Neuron (in vitro differentiated cells): ENCODE measurements around a stretch of chr7.

GRCh38 chr7:99092232-99092780, 51.6 kb downstream of the SMURF1 start:
- PRO-cap = no peak

DNA sequence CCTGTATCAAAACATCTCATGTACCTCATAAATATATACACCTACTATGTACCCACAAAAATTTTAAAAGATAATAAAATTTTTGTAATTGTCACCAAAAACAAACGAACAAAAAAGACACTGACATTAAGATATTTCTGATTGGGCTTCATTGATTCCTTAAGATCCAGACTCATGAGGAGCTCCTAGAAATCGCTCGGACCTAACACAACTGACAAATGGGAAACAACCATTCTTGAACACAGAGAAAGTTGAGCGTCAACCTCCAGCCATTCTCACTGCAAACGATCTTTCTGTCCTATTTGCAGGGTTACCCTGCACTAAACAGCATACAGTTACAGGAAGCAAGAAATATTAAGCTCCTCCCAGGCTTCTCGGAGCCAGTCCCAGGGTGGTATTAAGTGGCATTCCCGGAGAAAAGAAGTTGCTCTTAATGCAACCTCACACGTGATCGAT, 36.5 kb downstream of the SMURF1 start:
- PRO-cap = no peak

DNA sequence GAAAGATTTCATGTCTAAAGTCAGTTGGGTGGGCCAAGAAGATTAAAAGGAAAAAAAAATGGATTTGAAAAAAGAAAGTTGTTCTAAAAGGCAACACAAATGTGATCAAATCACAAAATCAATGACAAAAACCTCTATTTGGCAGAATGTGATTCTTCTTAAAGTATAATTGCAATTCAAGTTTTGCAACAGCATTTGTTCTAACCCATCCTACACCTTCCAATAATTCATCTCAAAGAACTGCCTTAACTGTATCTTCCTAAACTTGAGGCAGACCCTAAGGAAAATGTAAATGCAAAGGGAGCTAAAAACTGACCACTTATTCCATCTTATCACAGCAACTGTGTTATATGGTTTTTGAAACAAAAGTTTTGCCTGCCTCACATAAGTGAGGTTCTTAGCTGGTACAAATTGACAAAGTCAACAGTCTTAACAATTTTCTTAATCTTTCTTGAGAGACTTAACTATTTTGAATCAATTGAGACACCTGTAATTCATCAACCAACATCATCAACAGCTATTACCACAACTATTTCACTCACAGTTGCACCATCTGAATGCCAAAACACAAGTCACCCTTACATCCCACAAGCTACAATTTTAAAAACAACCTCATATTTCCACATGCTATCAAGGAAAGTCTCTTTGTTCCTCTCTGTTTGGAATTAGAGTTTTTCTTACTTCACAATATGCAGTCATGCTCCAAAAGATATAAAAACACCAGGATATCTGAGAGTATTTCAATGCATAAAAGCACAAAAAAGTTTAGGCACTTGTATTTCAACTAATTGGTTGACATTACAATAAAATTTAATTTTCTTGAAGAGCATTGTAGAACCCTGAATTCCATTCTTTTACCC, 5.0 kb downstream of the SMURF1 start:
- PRO-cap = no peak

GRCh38 chr7:99141652-99142849, 1.9 kb downstream of the SMURF1 start:
- PRO-cap = no peak

DNA sequence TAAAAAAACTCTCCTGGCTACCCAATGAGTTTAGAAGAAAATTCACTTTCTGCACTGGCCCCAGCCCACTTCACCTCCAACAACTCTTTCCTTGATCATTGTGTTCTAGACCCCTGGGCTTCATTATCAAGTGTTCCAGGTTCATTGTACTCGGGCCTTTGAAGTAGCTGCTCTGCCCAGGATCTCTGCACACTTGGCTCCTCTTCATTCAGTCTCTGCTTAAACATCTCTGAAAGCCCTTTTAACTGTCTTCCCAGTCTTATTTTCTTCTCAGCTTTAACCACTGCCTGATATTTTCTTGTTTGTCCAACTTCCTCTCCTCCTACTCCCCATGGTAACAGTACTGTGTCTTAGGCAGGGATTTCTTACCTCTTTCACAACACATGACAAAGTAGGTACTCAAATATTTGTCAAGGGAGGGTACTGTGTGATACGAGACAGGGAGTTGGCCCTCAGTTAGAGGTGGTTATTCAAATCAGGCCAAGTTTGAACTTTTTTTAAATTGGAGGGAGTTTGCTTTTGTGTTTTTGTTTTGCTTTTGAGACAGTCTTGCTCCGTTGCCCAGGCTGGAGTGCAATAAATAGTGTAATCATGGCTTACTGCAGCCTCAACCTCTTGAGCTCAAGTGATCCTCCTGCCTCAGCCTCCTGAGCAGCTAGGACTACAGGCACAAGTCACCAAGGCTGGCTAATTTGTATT, 2.3 kb upstream of the KPNA7 start:
- PRO-cap = no peak

DNA sequence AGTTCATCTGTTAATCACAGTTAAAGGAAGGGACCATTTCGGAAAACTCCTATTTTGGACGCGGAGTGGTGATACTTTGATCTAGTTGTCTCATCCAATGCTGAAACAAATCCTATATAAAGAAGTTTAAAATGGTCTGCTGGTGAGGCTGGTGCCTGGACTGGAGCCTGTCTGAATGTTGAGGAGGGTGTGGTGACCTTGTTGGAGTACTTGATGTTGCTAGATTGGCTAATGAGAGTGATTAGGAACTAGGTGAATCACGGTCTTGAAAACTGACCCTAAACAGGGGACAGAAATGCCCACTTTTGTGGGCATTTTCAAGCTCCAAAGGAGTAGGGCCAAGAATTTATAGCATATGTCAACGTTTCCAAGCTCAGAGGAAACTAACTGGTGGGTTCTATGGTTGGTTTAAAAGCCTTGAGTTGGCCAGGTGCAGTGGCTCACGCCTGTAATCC, 2.0 kb downstream of the ARPC1A start:
- PRO-cap = no peak

- PRO-cap = no peak
Observed at GRCh38 chr7:99398837-99399743, 9.3 kb downstream of the PDAP1 start.

DNA sequence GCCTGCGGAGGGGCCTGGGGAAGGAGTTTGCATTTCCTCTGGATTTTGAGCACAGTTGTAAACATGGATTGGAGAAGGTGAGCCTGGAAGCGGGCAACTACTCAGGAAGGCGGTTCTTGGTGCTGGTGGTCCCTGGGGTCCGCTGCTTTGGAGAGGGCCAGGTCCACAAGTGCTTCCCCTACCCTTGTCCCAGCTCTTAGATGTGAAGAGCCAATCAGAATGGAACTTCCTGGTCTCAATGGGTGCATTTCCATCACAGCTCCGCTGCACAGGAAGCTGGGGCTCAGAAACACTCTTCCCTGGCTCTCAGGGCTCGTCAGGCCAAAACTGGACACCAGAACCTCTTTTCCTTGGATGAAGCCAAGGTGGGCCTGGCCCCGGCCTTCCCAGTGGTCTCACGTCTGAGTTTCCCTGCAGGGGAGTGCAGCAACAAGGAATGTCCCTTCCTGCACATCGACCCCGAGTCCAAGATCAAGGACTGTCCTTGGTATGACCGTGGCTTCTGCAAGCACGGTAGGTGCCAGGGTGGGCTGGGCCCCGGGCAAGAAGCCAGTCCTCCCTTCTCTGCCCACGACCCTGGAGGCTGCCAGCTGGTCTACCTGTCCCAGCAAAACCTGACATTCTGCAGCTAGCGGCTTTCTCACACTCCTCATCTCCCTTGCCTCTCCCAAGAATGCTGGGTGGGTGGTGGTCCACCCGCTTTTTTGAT, 11.3 kb downstream of the CPSF4 start:
- PRO-cap = no peak

DNA sequence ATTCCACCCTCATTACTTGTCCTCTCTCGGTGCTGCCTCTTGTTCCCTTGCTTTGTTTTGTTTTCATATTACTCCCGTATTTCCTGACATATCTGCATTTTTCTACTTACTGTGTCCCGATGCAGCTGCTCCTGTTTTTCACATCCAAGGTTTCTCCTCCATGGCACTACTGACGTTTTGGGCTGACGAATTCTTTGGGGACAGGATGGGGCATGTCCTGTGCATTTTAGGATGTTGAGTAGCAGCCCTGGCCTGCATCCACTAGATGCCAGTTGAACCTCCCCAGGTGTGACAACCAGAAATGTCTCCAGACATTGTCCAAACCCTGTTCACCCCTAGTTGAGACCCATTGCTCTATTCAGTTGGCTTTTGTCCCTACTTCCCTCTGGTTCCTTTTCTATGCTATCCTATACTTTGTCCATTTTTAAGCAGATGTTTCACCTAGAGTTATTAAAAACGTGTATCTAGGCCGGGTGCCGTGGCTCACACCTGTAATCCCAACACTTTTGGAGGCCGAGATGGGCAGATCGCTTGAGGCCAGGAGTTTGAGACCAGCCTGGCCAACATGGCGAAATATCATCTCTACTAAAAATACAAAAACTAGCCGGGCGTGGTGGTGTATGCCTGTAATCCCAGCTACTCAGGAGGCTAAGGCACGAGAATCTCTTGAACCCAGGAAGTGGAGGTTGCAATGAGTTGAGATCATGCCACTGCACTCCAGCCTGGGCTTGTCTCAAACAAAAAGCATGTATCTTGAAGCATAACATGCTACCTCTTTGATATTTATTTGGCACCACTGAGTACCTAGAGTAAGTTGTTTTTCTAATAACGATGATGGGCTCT, 12.6 kb downstream of the ZNF789 start:
- PRO-cap = no peak

DNA sequence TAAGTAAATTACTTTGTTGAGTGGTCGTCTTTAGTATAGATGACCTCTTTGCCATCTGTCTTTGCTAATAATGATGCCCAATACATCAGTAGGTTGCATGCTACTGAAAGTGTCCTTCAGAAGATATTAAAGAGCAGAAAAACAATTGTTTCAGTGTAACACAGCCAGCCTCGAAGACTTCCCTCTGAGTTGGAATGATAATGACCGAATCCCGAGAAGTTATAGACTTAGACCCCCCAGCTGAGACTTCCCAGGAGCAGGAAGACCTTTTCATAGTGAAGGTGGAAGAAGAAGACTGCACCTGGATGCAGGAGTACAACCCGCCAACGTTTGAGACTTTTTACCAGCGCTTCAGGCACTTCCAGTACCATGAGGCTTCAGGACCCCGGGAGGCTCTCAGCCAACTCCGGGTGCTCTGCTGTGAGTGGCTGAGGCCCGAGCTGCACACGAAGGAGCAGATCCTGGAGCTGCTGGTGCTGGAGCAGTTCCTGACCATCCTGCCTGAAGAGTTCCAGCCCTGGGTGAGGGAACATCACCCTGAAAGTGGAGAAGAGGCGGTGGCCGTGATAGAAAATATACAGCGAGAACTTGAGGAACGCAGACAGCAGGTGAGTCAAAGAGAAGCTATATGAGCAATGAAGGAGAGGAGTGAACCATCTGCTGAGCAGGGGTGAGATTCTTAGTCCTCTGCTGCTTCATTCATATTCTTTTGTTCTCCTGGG, 1.6 kb downstream of the ZKSCAN5 start:
- PRO-cap = no peak

DNA sequence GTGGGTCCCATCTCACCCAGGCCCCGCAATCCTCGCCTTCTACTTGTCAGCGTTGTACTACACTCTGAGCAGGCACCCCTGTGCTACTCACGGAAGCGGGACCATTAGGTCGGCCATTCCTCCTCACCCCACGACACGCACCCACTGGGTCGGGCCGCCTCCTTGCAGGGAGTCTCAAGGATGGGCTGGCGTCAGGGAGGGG, 382 bp upstream of the ZNF655 start:
- PRO-cap = bidirectional peak, plus-strand start at position 26 of the sequence, minus-strand start at position 146 of the sequence

- PRO-cap = no peak
Observed at GRCh38 chr7:99652328-99653002, 27.3 kb downstream of the CYP3A5 start.

DNA sequence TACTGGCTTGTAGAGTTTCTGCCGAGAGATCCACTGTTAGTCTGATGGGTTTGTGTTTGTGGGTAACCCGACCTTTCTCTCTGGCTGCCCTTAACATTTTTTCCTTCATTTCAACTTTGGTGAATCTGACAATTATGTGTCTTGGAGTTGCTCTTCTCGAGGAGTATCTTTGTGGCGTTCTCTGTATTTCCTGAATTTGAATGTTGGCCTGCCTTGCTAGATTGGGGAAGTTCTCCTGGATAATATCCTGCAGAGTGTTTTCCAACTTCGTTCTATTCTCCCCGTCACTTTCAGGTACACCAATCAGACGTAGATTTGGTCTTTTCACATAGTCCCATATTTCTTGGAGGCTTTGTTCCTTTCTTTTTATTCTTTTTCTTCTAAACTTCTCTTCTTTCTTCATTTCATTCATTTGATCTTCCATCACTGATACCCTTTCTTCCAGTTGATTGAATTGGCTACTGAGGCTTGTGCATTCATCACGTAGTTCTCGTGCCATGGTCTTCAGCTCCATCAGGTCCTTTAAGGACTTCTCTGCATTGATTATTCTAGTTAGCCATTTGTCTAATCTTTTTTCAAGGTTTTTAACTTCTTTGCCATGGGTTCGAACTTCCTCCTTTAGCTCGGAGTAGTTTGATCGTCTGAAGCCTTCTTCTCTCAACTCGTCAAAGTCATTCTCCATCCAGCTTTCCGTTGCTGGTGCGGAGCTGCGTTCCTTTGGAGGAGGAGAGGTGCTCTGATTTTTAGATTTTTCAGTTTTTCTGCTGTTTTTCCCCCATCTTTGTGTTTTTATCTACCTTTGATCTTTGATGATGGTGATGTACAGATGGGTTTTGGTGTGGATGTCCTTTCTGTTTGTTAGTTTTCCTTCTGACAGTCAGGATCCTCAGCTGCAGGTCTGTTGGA, 21.1 kb downstream of the CYP3A5 start:
- PRO-cap = no peak

GRCh38 chr7:99780464-99781380, 3.3 kb downstream of the CYP3A4 start:
- PRO-cap = no peak

DNA sequence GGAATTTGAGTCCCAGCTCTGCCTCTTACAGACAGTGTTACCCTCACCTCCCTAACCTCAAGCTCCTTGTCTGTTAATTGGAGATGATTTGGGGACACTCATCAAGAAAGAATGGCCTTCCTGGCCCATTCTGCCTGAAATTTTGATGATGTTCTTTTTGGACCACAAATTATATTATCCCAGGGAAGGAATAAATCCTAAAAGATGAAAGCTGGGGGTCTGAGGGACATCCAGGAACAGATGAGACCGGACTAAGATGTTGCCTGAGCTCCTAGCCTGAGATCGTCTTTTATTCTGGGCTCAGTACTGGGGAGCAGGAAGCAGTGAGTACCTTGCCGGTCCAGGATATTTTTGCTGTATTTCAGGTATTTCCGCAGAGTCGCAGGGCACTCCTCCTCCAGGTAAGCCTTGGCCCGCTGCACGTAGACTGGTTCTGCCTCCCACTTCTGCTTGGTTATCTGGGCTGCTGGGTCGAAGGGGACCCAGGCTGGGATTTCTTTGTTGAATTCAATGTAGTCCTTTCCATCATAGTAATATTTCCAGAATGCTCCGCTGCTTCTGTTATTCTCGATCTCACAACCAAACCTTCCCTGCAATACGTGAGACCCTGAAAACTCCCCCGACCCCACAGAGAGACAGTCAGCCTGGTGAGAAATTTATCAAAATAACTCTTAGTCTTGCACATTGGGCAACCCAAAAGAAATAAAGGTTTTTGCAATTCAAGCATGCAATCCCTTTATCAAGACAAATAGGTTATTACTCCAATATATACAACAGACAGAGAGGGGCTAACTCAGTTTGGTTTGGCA, 7.8 kb downstream of the AZGP1 start:
- PRO-cap = no peak

DNA sequence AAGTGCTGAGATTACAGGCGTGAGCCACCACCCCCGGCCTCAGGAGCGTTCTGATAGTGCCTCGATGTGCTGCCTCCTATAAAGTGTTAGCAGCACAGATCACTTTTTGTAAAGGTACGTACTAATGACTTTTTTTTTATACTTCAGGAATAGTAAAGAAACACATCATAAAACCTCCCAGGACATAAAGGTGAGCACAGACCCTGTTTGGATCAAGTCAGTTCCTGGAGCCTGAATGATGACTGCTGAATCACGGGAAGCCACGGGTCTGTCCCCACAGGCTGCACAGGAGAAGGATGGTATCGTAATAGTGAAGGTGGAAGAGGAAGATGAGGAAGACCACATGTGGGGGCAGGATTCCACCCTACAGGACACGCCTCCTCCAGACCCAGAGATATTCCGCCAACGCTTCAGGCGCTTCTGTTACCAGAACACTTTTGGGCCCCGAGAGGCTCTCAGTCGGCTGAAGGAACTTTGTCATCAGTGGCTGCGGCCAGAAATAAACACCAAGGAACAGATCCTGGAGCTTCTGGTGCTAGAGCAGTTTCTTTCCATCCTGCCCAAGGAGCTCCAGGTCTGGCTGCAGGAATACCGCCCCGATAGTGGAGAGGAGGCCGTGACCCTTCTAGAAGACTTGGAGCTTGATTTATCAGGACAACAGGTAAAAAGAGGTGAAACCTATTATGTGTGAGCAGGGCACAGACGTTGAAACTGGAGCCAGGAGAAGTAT, 8.0 kb downstream of the ZKSCAN1 start:
- PRO-cap = no peak

DNA sequence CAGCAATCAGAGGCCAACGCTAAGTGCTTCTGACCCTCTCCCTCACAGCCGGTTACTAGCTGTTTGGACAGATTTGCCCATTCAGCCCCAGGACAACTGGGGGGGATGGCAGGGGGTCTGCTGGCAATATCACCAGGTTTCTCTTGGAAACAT, 11.3 kb downstream of the ZNF3 start:
- PRO-cap = no peak

GRCh38 chr7:100089472-100090252, 893 bp downstream of the COPS6 start:
- PRO-cap = no peak

DNA sequence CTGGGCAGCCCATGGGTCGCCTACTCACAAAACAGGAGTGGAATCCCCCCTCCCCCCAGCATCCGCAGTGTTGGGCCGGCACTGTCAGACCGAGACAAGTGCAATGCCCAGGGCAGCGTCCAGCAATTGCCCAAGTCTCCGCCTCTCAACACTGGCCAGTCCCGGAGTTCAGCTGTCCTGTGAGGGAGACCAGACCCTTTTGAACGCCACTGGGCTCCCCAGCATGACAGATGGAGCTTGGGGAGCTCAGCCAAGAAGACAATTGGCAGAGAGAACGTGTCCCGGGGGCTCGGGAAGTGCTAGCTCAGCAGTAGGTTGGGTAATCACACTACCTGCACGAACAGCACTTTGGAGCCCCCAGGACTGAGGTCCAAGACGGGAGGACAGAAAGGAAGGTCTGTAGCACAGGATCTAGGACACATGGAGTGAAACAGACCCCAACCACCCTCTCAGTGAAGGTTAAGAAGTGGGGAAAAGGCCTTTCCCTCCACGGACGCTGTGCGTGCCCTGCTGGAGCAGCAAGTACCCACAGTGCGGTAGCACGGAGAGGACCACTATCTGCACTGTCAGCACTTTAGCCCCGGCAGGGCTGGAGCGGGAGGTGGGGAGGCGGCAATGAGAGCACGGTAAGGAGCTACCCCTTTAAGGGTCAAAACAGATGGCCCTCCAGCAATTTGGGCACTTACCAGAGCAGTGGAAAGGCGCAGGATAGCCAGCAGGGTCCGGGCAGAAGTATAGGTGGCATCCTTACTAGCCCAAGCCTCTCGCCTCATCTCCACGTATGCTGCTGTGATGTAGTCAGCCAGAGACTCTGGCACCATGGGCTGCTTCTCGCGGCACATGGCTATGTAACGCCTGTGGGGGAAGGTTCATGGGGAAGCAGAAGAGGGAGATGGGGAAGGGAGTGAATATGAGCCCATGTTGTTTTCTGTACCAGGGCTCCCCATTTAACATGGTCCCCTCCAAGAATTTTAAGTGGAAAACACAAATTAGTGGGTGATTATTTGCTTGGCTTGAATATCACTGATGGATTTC, 5.0 kb downstream of the COPS6 start:
- PRO-cap = unidirectional peak, minus-strand start at position 106 of the sequence; unidirectional peak, minus-strand start at position 352 of the sequence

GRCh38 chr7:100127879-100128692, 1.3 kb downstream of the MBLAC1 start:
- PRO-cap = no peak